Metastatic Breast Carcinoma in the Brain (tissue), 10 donors: ENCODE measurements around the gene KCNV2.

DNA sequence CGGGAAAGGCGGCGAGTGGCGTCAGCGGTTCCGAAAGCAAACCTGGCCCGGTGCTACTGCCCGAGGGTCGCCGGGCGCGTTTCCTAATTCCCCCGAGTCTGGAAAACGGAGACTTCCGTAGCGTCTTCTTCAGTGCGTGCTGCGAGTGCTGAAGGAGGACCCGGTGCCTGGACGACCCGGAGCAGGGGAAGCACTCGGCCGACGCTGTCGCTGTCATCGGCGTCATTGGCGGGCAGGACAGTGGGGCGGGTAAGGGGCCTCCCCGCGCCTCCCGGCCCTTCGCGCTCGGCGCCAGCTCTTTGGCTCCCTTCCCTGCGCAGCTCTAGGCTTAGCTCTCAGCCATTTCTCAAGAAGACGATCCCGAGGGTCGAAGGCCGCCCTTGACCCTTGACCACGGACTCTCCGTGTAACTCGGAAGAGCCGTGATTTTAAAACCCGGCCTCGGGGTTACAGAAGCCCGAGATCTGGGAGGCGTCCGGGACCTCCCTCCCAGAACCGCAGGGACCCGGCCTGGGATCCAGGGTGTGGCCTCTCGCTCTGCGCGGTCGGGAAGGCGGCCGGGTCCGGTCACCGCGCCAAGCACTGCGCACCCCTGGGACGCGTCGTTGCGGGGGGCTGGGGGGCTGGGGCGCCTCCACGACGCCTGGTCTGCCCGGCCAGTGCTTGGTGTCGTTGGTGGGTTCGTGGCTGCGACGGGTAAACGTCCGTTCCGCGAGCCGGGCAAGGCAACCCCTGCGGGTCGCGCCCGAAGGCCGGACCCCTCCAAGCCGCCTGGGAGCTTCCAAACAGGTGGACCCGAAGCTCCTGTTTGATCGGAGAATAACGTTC is 4.0 kb downstream of the FOXD4 start:
- PRO-cap, 10 experiments = no peak in any of the 10 experiments

DNA sequence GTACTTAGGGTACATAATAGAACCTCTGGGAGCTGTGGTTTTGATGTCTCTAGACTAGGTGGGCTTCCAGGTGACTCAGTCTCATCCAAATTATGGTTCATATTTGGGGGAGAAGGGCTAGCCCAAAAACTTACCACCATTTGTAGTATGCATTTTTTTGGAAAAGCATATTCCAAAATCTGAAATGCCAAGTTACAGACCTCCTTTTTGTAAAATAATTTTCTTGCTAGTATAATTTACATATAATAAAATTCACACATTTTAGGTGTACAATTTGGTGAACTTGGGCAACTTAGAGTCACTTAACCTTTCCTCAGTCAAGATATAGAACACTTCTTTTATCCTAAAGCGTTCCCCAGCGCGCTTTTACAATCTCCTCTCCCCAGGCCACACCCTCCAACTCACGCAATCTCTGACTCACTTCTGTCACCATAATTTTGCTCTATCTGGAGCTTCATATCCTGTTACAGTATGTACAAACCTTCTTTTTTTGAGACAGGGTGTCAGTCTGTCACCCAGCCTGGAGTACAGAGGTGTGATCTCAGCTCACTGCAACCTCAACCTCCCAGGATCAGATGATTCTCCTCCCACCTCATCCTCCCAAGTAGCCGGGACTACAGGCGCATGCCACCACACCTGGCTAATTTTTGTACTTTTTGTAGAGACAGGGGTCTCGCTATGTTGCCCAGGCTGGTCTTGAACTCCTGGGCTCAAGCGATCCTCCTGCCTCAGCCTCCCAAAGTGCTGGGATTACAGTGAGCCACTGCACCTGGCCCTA is 57.4 kb downstream of the DOCK8 start:
- PRO-cap, 10 experiments = no peak in any of the 10 experiments

DNA sequence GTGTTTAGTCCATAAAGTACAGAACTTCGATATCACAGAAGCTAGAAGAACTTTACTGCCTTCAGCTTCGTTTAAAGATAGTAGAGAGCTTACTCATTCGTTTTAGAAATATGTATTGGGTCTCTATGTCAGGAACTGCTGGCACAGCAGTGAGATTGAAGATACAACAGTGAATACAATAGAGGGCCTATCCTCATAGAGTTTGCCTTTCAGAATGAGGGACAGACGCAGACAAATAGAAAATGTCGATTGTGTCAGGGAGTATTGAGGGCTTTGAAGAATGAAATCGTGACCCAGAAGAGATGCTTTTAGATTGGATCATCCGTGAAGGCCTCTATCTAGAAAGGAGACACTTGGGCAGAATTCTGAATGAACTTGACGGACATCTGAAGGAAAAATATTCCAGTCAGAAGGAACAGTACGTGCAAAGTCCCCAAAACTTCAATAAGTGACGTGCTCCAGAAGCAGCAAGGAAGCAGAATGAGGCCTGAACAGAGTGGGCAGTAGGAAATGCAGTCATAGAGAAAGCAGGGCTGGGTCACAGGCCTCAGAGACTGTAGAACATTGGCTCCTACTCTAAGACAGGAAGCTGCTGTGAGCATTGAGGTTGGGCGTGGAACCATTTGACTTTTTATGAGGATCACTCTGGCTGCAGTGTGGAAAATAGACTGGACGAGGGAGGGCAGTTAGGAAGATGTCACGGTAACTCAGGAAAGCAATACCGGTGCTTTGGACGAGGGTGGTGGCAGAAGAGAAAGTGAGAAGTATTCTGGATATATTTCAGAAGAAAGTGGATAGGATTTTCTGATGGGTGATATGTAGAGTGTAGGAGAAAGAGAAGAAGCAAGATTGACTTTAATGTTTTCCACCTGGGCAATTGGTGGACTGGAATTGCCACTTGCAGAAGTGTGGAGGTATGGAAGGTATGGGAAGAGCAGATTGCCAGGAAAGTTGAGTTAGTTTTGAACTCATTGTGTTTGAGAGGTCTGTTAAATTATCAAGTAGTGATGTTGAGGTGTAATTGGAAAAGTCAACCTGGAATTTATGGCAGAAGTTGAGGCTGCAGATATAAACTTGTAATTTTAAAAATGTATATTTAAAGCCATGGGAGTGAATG is 64.0 kb downstream of the DOCK8 start:
- PRO-cap, 10 experiments = peak in 1 of 10 experiments; most common minus-strand start position 482 of the sequence (in 1)

- PRO-cap, 10 experiments = no peak in any of the 10 experiments
These were observed 129.2 kb upstream of the KANK1 start for GRCh38 chr9:375357-375607.

GRCh38 chr9:503699-504217 is 737 bp upstream of the KANK1 start:
- PRO-cap, 10 experiments = peak in 2 of 10 experiments; most common plus-strand start chr9:503993 (in 1); most common minus-strand start chr9:503965 (in 2)

DNA sequence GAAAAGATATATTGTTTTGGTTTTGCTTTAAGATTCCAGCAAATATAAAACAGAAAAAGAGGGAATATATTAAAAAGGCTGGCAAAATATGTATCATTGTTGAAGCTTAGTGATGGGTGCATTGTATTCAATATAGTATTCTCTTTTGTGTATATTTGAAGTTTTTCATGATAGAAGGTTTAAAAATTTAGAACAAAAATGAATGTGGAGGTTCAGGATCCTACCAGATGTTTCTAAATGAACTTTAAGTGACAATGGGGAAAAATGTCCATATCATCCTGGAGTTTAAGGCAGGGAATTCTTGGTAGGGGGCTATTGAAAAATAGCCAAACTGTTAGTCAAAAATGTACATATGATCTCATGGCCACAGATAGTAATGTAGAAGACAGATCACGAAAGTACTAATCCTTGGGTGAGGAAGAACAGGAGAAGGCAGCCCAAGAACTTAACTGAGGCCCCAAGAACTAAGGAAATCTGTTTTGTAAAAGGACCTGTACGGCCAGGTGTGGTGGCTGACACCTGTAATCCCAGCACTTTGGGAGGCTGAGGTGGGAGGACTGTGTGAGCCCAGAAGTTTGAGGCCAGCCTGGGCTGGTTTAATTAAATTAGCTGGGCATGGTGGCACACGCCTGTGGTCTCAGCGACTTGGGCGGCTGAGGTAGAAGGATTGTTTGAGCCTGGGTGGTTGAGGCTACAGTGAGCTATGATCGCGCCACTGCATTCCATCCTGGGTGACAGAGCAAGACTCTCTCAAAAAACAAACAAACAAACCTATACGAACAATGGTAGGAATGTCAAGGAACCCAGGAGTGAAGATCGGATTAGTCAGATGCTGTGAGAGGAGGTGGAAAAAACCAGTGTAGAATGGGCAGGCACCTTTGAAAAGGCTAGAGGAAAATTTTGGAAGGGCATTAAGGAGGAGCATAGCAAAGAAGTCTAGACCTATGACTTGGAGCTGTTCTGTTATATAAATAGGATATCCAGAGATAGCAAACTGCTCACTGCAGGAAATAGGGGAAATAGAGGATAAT is 53.1 kb downstream of the KANK1 start:
- PRO-cap, 10 experiments = no peak in any of the 10 experiments

DNA sequence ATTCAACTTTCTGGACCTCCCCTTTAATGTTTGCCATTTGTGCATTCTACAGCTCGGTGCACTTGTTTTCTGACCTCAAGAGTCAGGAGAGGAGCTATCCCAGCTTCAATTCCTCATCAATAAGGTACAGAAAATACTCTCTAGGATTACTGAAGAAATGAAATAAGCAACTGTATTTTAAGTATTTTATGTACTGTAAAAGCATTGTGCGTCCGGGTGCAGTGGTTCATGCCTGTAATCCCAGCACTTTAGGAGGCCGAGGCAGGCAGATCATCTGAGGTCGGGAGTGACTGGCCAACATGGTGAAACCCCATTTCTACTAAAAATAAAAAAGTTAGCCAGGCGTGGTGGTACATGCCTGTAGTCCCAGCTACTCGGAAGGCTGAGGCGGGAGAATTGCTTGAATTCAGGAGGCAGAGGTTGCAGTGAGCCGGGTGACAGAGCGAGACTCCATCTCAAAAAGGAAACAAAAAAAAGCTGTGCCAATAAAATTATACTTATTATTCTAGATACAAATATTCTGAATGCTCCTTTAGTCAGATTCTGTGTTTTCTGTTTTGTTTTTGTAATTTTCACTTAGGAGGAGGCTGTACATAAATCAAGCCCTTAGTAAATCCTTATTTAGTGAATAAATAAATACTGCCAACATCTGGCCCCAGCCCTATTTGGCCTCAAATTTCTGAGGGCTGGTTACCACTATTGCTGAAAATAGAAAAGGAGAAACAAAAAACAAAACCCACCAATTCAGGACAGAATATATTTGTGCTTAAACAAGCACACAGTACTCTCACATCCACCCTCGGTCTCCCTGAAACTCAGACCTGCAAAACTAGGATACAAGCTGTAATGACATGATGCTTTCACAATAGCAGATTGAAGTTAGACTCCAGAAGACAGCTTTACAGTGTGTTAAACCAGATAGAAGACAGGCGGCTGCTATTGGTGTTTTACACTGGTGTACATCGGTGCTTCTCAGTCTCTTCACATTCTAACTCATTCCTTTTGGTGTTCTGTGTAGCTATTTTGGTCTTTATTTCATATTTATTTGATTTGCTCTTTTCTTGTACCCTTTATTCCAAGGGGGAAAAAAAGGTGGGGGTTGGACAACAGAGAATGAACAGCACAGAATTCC is 121.8 kb downstream of the KANK1 start:
- PRO-cap, 10 experiments = no peak in any of the 10 experiments

- PRO-cap, 10 experiments = no peak in any of the 10 experiments
These were observed 148.3 kb upstream of the DMRT1 start for GRCh38 chr9:692891-693950.

DNA sequence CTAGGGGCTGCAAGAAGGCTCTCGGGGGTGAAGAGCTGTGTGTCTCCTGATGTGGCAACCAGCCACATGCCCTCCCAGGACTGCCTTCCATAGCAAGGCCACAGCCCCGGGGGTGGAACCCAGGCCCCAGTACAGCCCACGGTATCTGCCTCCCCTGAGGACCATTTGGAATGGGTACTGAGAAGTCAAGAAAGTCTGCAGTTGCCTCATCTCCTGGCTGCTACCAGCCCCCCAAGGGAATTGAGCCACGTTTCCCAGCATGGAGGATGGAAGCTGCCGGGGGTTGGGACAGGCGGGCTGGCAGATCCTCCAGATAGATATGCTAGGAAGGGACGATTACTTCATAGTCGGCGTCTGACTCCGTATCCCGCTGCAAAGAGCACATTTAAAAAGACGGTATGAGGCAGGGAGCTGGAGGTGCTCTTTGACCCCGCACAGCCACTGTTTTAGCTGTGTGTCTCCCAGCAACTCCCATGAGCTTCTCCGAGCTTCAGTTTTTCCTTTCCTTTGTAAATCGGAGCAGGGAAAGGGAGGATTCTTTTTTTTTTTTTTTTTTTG is 5.5 kb upstream of the DMRT2 start:
- PRO-cap, 10 experiments = no peak in any of the 10 experiments

DNA sequence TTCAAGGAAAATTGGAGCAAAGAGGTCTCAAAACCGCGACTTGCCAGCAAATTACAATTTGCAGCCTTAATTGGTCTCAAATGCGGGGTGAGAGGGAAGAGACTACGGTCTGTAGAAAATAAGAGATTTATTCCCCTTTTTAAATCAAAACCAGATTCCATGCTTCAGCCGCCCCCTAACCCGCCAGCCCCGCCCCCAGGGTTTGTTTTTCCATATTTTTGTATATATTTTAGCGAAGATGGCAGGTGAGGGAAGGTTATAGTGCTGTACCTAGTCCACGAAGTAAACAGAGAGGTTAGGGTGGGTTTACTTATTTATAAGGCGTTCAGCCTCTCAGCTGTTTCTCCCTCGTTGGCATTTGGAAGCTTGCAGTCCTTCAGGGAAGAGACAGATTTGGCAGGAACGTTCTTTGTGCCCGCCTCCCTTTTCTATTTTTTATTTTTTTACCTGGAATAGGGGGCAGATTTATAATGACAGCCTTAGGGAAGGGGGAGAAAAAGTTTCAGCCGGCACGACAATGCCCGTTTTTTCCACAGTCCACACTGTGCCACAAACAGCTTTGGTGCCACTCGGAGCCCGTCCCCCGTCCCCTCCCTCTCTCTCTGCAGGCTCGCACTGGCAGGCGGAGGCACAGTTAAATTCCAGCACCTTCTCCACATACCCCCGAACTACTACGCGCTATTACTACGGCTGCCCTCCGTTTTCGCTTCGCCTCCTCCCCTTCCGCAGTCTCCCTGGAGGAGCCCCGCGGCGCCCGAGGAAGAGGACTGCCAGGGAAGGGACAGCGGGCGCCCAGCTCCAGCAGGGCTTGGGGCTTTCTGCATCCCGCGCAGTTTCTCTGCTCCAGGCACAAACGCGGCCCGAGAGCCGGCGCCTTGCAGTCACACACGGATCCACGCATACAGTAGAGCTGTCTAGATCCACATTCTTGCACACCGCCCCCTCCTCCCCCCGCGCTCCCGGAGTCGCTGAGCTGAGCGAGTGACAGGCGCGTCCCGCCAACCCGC is 676 bp upstream of the SMARCA2 start:
- PRO-cap, 10 experiments = peak in 10 of 10 experiments; most common plus-strand start position 666 of the sequence (in 3); most common minus-strand start position 897 of the sequence (in 7)

DNA sequence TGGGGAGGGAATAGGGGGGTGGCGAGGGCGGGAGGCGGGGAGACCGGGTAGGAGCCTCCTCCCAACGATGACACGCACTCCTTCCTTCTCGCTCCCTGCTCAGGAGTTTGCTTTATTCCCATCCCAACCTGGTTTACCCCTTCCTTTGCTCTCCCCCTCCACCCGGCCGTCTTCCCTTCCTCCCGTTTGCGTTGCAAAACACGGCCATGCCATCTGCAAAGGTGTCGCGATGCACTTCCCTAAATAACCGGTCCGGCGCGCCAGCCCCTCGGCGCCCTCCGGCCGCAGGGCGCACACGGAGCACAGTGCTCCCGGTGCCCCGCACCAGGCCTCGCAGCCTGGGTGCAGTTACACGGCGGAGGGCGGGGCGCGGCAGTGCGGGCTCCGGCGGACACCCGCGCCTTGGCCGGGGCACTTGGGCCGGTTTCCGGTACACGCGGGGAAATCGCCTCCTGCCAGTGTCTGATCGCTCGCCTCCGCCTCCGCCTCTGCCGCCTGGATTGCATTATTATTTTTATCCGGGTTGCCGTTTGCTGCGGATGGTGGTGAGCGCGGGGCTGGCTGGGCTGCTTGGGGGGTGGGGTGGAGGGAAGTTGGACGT is 1.6 kb downstream of the SMARCA2 start:
- PRO-cap, 10 experiments = peak in 10 of 10 experiments; most common plus-strand start position 351 of the sequence (in 5); most common minus-strand start position 344 of the sequence (in 7)

GRCh38 chr9:2039355-2040029 is 24.3 kb downstream of the SMARCA2 start:
- PRO-cap, 10 experiments = no peak in any of the 10 experiments

DNA sequence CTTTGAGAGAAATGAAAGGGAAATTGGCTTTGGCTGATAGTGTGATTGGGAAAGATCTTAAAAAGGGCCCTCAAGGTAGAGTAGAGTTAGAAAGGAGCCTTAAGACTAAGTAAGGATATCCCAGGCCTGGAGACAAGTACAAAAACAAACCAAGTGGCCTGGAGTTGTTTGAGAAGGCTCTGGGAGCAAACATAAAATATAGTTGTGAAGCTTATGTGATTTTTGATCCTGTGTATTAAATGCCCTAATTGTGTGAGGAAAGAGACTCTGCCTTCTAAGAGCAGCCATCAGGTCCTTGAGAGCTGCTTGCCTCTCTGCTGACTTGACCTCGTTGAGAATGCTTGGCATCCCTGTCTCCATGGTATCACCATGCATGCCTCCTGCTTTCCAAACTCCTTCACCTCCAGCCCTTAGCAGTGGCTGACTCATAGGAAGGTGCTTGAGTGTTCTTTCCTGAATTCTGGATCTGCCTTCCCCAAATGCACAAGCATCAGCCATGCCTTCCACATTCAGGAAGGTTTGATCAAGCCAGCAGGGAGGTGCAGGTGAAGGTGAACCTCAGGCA is 78.9 kb downstream of the SMARCA2 start:
- PRO-cap, 10 experiments = no peak in any of the 10 experiments

DNA sequence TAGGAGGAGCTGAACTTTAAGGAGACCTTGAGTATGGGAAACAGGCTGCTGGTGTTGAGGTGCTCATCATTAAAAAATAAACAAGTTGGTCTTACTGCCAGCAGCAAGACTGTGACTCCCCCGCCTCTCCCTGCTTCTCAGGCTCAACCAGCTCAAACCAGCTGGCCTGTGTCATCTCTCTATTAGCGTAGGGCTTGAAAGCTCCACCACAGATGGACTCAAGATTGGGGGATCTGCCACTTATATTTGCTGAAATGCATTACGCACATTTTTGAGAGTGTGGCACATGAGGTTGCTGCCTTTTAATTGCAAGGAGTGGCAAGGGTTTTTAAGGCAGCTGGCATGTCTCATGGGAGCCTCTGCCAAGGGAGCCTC is 219.1 kb downstream of the SMARCA2 start:
- PRO-cap, 10 experiments = peak in 1 of 10 experiments; most common plus-strand start position 211 of the sequence (in 1); most common minus-strand start position 78 of the sequence (in 1)

- PRO-cap, 10 experiments = no peak in any of the 10 experiments
These were observed 245.5 kb downstream of the SMARCA2 start for GRCh38 chr9:2260442-2261264.

- PRO-cap, 10 experiments = no peak in any of the 10 experiments
These were observed 52.9 kb upstream of the VLDLR start for GRCh38 chr9:2568597-2569180.

GRCh38 chr9:2717409-2717964 is at the start of gene KCNV2:
TSS of gene KCNV2 (plus strand) at chr9:2717510.
- PRO-cap, 10 experiments = no peak in any of the 10 experiments

- PRO-cap, 10 experiments = no peak in any of the 10 experiments
These were observed 884 bp downstream of the KCNV2 start for GRCh38 chr9:2718167-2718620.

DNA sequence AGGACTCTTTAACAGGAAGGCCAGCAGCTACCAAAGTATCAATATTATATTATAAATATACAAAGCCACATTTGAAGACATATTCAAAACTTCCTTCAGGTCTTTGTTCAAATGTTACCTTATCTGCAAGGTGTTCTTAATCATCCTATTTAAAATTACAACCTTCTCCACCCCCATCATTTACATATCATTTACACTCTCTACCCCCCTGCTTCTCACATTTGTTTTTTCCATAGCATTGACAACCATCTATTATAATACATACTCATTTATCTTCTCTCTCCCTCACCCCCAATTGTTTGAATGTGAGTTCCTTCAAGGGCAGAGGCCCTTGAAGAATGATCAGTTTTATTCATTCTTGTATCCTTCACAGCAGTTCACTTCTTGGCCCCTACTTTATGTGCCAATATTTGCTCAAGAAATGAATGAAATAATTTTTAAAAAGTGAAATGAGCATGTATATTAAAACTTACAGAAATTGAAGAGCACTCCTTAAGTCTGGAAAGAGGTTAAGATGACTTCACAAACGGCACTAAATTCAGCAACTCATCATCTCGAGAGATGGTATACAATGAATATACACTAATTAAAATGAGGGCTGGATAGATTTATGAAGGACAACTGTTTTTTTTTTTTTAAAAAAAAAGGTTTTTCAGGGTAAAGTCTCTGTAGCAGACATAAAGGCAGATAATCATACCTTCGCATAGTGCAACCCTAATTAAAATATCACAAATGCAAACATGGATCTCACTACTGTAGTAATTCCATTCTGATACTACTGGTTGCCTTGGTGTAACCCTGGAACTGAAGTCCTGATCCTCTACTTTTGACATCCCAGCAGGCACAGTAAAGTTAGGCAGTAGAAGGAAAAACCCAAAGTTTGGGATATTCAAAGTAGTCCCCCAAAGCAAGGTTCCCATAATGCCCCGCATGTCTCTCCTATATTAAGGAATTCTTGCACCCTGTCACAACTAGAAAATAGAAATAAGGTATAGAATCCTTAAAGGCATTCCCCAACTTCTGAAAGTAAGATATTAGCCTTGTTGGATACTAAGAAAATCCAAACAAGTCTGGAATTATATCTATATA is 19.9 kb downstream of the RFX3 start:
- PRO-cap, 10 experiments = no peak in any of the 10 experiments

DNA sequence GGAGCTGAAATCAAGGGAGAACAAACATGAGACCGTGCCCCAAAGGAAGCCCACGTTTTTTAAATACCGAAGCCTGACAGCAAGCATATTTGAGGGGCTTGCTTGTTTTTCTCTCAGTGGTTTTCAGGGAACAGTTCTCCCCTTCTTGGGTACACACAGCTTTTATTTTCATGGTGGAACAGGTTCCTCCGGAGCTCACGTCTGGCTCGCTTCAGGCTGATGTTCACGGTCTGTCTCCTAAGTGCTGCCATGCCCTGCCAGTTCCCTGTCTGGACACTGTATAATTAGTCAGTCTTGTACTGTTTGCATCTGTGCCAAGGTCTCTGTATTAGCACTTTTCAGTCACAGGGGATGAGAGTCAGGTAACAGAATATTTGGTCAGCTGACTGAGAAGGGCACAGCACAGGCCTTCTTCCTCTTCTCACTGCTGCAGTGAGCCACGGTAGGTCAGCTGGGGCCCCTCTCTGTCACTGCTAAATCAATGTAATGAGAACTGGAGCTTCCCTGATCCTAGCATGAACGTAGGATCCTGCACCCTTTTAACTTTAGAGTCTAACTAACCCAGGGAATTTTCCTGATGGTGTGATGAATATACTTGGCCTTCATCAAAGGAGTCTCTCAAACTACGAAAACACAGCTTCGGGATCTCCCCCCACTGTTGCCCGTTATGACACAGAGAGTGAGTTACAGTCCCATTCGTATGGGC is 353.9 kb upstream of the RFX3 start:
- PRO-cap, 10 experiments = peak in 2 of 10 experiments; most common plus-strand start position 419 of the sequence (in 1); most common minus-strand start position 203 of the sequence (in 1)